ENCODE measurements around the genes CLDN7, CHRNB1, ZBTB4 and TNFSF13.

DNA sequence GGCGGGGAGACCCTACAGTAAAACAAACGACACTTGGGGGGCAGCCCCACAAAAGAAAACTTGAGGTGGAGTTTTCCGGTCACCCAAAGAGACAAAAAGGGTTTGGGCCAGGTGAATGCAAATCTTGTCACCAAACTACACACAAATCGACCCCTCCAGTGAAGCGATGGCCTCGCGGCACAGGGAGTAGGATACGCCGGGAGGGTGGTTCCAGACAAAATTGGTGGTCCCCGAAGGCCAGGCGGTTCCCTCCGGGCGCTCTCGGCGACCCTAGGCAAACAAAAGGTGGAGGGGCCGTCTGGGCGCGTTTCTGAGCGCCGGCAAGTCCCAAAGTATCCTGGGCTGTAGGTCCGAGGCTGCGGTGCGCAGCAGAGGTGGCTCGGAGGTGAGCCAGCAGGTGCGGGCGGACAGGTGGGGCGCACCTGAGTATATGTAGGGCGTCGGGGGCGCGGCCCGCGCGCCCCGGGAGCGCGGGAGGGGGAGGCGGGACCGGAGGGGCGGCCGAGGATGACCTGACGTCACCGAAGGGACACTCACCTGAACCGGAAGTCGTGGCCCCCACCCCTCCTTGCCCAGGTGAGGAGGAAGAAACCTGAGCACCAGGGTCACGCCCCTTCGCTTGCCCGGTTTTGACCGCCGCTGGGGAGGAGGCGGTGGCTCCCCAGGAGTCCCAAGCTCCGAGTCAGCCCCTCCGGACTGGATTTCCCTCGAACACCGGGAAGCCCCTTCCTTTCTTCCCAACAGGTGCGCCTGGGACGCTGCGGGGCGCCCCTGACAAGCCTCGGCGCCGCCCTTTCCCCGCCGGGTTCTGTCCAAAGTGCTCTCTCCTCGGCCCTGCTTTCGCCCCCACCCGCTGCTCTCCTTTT is at the start of gene CLDN7:
CLDN7 (minus strand) TSS at position 405 of the 866 bp plus-strand sequence.
- PRO-cap, result unidirectional peak, minus-strand start at position 405 of the sequence

DNA sequence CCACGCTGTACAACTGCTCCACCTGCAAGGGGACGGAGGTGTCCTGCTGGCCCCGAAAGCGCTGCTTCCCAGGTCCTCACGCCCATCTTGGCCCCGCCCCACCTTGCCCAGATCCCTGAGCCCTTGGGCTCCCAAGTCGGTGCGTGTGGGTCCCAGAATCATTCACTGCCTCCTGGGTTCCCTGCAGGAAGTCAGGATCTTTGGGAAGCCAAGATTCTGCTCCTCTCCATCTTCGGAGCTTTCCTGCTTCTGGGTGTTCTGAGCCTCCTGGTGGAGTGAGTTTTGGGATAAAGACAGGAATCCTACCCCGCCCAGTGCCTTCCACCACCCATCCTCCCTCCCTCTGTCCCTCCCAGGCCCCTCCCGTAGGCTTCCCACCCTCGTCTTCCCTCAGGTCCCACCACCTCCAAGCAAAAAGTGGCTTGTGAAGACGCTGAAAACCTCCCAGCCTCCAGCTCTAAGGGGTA is 1.3 kb downstream of the TMEM95 start:
- PRO-cap, result no peak

GRCh38 chr17:7444694-7445175 is at the start of gene CHRNB1:
Gene CHRNB1 (plus strand): TSS chr17:7445061.
- PRO-cap, result no peak

GRCh38 chr17:7459474-7460040 is 14.7 kb downstream of the CHRNB1 start:
- PRO-cap, result no peak

DNA sequence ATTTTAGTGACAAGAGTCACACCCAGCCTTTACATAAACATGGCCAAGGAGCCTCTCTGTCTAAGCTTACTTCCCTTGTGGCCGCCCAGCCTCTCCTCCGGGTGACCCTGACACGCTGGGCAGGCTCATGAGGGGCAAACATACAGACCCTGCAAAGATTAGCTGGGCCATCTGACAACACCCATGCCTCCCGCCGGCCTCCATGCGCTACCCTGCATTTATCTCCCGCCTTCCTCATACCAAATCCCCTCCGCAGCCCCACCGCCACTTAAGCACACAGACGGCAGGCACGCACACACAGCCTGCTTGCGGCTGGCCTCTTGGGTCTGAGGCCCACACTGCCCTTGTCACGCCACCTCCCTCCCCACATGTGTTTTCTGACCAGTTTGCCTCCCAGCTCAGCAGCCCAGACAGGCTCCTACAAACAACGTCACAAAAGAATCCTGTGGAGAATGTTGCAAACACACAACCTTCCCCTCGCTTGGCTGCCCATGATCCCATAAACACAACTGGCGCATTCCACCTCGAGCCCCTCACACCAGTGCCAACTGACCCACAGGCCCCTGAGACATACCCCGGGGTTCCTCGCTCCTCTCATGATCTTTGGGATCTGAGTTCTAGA is 1.5 kb downstream of the ZBTB4 start:
- PRO-cap, result no peak

DNA sequence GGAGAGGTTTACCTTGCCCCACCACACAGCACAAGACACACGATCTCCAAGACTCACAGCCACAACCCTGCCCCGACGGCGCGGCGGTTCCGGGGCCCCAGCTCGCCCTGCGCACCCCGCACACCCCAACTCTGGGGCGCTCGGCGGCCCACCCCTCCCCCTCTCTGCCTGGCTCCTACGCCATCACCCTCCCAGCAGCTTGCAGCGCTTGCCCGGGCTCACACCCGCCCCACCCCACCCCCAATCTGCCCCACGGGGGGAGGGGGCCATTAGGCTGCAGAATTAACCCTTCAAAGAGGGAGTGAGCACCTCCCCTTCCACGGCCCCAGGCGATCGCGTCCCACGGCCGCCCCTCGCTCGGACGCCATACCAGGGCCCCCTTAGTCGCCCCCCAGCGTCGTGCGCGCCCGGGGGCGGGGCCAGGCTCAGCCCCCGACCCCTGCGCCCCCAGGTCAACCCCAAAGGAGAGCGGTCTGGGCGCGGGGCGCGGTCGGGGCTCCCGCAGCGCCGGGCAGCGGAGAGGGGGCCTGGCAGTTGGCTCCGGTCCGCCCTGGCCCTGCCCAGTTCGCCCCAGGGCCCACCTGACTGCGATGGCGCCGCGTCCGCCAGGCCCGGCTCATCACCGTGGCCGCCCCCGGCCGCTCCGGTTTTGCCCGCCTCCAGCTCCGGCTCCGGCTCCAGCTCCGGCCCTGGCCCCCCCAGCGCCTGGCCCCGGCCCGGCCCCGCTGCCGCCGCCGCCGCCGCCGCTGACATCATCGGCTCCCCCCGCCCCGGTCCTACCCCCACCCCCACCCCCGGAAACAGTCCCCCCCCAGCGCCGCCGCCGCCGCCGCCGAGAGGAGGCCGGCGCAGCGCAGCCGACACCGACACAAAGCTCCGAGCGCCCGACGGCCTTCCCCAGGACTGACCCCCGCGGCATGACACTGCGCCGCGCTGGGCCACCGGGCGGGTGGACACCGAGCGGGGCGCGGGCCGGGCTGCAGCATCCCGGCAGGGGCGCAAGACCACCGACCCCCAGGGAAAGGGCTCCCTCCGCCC is at the start of gene ZBTB4:
ZBTB4 (minus strand) TSS at position 757 of the 1,038 bp plus-strand sequence.
- PRO-cap, result bidirectional peak, plus-strand start at position 866 of the sequence, minus-strand start at position 757 of the sequence

DNA sequence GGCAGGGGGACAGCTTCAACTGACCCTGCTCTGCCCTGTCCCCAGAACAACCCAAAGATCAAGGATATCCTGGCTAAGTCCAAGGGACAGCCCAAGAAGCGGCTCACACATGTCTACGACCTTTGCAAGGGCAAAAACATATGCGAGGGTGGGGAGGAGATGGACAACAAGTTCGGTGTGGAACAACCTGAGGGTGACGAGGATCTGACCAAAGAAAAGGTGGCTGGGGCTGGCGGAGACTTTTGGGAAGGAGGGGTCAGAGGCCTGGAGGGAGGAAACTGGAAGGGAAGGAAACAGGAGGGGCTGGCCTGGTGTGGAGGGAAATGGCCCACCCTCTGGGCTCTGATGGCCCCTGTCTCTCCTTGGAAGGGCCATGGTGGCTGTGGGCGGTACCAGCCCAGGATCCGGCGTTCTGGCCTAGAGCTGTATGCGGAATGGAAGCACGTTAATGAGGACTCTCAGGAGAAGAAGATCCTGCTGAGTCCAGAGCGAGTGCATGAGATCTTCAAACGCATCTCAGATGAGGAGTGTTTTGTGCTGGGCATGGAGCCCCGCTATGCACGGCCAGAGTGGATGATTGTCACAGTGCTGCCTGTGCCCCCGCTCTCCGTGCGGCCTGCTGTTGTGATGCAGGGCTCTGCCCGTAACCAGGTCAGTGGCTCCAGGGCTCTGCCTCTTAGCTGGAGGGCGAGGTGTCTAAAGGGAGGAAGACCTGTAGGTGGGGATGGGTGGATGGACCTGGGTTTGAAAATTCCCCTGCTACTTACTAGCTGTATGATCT is 15.3 kb downstream of the SLC35G6 start:
- PRO-cap, result no peak

DNA sequence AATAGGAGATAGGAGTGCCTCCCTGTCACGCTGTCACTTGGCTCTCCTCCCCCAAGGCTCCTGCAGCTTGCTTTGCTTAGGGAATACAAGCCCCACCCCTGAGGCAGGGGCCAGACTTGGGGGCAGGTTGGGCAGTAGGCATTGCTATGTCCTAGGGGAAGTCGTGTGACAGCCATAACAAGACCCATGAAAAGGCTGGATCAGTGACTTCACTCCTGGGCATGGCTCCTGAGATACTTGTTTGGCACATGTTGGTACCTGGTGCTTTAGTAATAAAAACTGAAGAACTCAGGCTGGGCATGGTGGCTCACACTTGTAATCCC is 28.8 kb downstream of the SLC35G6 start:
- PRO-cap, result no peak

DNA sequence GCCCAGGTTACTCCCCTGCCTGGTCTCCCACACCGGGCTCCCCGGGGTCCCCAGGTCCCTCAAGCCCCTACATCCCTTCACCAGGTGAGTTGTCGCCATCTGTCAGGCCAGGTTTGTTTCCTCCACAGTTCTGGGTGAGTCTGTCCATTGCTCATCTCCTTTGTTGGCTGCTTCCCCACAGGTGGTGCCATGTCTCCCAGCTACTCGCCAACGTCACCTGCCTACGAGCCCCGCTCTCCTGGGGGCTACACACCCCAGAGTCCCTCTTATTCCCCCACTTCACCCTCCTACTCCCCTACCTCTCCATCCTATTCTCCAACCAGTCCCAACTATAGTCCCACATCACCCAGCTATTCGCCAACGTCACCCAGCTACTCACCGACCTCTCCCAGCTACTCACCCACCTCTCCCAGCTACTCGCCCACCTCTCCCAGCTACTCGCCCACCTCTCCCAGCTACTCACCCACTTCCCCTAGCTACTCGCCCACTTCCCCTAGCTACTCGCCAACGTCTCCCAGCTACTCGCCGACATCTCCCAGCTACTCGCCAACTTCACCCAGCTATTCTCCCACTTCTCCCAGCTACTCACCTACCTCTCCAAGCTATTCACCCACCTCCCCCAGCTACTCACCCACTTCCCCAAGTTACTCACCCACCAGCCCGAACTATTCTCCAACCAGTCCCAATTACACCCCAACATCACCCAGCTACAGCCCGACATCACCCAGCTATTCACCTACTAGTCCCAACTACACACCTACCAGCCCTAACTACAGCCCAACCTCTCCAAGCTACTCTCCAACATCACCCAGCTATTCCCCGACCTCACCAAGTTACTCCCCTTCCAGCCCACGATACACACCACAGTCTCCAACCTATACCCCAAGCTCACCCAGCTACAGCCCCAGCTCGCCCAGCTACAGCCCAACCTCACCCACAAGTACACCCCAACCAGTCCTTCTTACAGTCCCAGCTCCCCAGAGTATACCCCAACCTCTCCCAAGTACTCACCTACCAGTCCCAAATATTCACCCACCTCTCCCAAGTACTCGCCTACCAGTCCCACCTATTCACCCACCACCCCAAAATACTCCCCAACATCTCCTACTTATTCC is 32.0 kb downstream of the SLC35G6 start:
- PRO-cap, result no peak

DNA sequence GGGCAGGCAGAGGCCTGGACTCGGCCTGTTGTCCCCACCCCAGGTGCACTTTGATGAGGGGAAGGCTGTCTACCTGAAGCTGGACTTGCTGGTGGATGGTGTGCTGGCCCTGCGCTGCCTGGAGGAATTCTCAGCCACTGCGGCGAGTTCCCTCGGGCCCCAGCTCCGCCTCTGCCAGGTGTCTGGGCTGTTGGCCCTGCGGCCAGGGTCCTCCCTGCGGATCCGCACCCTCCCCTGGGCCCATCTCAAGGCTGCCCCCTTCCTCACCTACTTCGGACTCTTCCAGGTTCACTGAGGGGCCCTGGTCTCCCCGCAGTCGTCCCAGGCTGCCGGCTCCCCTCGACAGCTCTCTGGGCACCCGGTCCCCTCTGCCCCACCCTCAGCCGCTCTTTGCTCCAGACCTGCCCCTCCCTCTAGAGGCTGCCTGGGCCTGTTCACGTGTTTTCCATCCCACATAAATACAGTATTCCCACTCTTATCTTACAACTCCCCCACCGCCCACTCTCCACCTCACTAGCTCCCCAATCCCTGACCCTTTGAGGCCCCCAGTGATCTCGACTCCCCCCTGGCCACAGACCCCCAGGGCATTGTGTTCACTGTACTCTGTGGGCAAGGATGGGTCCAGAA is 1.4 kb upstream of the TNFSF13 start:
- PRO-cap, result no peak

DNA sequence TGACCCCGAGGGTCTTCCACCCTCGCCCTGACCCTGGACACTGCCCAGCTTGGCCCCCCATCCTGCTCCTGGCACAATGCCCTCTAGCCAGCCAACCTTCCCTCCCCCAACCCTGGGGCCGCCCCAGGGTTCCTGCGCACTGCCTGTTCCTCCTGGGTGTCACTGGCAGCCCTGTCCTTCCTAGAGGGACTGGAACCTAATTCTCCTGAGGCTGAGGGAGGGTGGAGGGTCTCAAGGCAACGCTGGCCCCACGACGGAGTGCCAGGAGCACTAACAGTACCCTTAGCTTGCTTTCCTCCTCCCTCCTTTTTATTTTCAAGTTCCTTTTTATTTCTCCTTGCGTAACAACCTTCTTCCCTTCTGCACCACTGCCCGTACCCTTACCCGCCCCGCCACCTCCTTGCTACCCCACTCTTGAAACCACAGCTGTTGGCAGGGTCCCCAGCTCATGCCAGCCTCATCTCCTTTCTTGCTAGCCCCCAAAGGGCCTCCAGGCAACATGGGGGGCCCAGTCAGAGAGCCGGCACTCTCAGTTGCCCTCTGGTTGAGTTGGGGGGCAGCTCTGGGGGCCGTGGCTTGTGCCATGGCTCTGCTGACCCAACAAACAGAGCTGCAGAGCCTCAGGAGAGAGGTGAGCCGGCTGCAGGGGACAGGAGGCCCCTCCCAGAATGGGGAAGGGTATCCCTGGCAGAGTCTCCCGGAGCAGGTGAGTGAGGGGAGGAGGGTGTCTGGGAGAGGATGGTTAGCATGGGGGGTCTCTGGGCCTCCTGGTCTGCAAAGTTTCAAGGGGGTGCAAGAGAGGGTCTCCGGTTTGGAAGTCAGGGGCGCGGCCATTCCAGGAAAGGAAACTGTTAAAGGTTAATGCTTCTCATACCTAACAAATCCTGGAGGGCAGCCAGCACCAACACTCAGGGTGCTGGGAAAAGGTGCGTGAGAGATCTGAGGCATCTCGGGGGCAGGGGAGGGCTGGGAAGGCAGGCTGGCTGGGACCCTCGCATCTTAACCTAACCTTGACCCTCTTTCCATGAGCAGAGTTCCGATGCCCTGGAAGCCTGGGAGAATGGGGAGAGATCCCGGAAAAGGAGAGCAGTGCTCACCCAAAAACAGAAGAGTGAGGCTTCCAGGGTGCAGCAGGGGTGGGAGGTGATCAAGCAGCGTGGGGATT is at the start of gene TNFSF13:
TNFSF13 (plus strand) TSS at position 159 of the 1,165 bp plus-strand sequence.
- PRO-cap, result no peak

GRCh38 chr17:7559757-7560195 is 1.2 kb downstream of the TNFSF13 start:
- PRO-cap, result no peak

GRCh38 chr17:7576099-7576963 is 3.1 kb upstream of the CD68 start:
- PRO-cap, result unidirectional peak, plus-strand start at chr17:7576811

- PRO-cap, result no peak
Observed at GRCh38 chr17:7576964-7578103, 2.1 kb upstream of the CD68 start.

GRCh38 chr17:7580638-7581088 is 1.2 kb downstream of the CD68 start:
- PRO-cap, result no peak

DNA sequence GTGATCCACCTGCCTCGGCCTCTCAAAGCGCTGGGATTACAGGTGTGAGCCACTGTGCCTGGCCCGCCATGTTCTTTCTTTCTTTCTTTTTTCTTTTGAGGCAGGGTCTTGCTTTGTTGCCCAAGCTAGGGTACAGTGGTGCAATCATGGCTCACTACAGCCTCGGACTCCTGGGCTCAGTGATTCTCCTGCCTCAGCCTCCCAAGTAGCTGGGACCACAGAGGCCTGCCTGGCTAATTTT is 9.2 kb downstream of the TP53 start:
- PRO-cap, result no peak

GRCh38 chr17:7803929-7804466 is 30.0 kb upstream of the KDM6B start:
- PRO-cap, result no peak

DNA sequence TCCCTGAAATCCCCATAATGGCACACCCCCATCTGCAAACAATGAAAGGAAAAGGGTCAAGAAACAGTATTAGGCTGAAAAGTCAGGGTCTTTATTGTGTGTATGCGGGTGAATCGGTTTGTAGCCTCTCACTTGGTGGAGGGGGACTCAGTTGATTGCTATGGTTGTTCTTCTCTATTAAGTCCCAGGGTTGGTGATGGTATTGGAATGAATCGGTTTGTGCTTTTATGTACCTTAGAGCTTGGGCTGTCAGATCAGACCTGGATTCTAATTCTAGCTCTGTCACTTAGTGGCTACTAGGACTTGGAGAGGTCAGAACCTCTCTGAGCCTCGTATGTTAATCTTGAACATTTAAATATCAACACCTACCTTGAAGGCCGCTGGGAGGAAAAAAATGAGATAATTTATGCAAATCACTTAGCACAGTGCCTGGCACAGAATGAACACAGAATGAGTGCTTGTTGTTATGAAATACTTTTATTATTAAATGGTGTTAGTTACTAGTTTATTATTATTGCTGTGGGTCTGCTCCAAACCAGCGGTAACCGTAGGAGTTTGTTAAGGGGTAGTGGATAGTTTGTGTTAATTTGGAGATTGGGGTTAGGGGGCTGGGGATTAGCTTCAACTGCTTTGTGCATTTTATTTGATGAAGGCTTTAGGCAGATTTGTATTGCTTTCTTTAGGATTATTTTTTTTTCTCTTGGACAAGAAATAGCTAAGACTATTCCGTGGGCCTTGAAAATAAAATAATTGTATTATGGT is 3.5 kb downstream of the KDM6B start:
- PRO-cap, result no peak

DNA sequence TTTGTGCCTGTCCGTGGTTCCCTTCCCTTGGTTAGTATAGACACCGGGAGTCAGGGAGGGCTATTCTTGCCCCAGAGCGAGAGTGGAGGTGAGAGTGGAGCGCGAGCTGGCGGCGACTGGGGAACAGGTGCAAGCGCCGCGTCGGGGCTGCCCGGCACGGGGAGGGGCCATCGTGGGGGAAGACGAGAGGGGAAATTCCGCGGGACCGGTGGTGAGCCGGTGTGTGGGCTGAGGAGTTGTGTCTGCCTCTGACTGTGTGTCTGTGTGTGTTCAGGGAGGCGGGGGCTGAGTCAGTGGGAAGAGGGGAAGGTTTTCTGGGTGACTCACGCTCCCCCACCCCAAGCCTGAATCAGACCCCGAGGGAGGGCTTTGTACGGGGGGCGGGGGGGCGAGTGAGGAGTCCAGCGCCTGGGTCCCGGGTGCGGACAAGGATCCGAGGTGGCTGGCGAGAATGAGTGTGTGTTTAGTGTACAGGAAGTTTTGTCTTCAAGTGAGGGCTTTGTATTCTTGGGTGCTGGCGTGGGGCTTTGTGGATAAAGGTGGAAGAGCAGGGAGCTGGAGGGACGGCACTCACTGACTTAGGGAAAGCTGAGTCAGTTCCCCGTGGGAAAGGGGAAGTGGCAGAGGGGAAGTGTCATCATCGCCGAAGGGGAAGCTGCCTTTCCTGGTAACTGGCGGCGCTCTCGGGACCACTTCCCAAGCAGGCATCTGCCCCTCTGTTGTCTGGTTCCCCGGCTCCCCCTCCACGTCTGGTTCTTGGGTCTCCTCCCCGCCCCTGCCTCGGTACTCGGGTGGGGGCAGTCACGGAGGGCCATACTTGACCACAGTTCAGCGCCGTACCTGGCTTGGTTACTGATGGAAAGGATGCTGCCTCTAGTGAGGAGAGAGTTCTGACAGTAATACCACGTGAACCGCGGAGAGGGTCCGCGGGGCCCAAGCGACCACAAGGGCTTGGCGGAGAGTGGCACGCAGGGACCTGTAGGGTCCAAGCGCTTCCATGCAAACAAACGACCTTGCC is 8.8 kb downstream of the KDM6B start:
- PRO-cap, result bidirectional peak, plus-strand start at position 372 of the sequence, minus-strand start at position 118 of the sequence

DNA sequence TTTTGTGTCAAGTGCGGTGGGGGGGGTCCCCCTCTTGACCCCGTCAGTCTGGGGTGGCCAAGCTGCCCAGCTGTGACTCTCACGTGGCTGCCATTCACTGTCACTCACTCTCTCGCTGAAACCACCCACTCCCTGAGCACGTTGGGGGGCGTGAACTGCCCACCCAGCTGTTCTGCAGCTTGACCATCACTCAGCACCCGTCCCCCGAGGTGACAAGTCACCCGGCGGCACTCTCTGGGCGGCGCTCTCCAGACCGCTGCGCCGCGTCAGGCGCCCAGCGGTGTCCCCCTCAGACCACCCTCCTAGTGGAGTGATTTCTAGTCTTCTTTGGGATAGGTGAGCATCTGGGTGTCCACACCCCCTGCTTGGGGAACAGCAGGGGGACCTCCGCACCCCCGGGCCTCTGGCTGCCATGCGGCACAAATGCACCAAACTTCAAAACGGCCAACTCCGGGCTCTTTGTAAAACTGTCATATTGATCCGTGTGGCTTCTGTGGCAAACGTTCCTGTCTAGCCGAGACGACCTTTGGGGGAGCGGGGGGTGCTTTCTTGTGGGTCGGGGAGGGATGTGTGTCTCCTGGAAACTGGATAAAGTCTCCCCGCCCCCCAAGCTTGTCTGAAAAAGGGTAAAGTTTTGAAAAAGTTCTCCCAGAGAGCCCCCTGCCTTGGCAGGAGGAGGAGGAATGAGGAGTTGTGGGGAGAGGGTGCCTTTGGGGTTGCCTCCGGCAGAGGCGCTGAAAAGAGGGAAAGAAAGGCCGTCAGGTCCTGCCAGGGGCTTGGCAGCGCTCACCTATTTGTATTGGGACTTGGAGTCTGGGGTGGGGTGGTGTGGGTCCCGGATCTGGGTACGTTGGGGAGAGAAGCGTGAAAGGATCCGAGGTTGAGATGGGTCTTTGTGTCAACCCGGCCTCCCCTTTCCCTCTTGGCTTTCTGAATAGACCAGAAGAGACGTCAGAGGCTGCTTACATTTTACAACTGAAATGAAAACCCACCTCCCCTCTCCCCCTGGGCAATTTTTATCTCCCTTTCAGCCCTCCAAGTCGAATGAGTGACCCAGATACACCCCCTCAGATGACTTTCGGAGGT is 2.2 kb upstream of the CHD3 start:
- PRO-cap, result unidirectional peak, plus-strand start at position 651 of the sequence; bidirectional peak, plus-strand start at position 983 of the sequence, minus-strand start at position 932 of the sequence